Bronchus fibroblast of lung (primary cell): ENCODE measurements around a stretch of chr6.

GRCh38 chr6:11834969-11835680, 56.5 kb upstream of the ADTRP start:
- RAMPAGE, long total RNA = no peak

DNA sequence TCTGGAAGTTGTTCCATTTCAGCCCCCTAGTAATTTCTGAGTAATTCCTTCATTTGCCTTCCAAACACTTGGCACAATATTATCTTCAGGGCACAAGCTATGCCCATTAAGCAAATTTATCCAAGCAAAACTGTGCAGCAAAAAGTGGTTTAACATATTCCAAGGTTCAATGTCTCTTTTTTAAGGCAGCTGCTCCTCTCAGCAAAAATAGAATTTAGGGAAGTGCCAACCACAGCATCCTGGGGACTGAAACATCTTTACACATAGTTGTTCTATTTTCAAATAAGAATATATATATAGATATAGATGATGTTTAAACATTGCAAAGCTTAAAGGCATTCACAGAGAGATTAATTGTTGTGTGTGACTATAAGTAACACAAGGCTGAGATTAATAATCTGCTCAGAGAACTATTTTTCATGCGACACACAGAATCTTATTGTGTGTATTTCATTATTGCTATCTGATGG, 75.2 kb upstream of the ADTRP start:
- RAMPAGE, long total RNA = no peak

DNA sequence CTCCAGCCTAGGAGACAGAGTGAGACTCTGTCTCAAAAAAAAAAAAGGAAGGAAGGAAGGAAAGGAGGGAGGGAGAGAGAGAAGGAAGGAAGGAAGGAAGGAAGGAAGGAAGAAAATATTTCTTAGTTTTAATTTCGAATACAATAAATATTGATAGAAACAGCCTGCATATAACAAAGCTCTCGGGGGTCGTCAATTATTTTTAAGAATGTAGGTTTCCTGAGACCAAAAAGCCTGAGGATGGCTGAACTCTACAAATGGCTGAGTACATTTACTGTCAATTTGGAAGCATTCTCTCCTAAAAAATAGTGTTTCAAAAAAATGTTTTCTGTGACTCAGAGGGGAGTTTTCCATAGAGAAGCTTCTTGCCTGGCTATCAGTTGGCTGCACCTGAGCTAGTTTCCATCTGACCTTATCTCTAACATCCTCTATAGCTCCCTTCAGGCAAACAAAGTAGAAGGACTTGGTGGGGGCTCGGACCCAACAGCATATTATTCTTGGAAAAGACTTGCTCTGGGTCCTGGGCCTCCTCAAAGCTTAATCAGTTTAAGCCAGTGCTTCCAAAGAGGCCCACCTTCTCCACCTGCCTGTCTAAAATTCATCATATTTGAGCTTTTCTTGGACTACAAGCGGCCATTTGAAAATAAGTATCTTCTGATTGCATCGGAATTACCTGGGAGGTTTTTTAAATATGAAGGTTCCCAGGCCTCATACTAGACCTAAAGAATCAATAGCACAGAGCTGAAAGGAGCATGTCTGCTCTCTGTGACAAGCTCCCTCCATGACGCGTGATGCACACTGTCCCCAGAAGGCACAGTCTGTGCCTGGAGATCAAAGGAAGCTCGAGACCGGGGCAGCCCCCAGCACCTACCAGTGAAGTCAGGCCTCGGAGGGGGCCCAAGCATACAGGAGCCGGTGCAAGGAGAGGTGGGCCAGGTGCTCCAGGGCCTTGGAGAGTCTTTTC, 80.8 kb upstream of the HIVEP1 start:
- RAMPAGE, long total RNA = no peak

GRCh38 chr6:12007524-12008249, 4.4 kb upstream of the HIVEP1 start:
- RAMPAGE, long total RNA = no peak

GRCh38 chr6:12017228-12017992, 5.3 kb downstream of the HIVEP1 start:
- RAMPAGE, long total RNA = no peak

- RAMPAGE, long total RNA = no peak
Measured at GRCh38 chr6:12034077-12035068, 22.3 kb downstream of the HIVEP1 start.

DNA sequence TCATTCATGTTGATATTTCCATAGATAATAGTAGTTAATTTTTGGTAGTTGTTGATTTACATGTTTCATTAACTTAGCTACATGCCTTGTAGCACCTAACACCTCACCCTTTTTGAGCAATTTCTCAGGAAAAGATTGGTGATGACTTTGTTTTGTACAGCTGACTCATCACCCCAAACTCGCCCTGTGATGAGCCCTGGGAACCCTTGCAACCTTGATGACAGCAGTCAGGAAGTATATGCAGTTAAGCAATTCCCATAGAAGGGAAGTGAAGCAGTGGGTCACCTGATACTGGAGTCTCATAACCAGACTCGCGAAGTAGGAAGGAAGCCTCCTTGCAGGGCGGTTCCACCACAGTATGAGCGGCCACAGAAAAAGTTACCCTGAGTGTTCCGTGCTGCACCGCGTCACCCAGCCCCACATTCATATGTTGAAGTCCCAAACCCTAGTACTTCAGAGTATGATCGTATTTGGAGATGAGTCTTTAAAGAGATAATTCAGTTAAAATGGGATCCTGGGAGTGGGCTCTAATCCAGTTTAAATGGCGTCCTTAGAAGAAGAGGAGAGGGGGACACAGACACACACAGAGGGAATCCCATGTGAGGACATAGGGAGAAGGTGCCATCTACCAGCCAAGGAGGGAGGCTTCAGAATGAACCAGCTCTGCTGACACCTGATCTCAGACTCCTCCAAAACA, 81.9 kb upstream of the EDN1 start:
- RAMPAGE, long total RNA = no peak

GRCh38 chr6:12262091-12262857, 27.9 kb upstream of the EDN1 start:
- RAMPAGE, long total RNA = no peak

DNA sequence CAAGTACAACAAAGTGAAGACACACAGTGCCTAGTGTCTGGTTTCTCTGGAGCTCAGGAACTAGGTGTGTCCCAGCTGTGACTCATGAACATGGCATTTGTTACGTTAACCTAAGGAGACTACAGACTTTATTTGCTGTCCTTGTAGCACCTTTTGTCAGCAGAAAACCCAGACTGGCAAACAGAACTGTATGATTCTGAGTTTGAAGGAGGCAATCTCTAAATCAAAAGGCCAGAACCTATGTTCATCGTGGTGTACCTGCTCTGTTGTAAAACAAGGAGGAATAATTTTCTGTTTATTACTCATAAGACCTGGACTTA, 34.1 kb downstream of the EDN1 start:
- RAMPAGE, long total RNA = no peak

- RAMPAGE, long total RNA = no peak
Measured at GRCh38 chr6:12363568-12364199, 73.5 kb downstream of the EDN1 start.

DNA sequence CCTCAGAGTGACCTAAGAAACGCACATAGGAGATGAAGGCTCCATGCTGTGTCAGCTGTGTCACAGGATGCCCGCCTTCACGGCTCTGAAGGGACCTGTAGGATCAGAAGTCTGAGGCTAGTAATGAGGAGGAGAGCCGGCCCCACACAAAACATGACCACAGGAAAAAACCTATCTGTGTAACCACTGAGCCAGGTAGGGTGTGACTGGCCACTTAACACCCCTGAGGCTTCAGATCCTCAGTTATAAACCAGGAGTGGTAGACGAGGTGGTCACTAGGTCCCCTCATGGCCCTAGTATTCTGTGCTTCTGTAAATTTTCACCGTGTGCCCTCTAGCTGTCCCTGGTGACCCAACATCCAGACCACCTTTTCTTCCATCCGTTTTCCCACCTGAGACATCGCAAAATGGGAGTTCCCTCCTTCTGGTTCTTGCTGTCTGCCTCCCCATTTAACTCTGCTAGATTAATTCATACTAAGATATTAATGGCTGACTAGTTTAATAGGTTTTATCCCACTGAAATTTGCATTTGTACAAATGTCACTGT, 52.8 kb downstream of the TBC1D7 start:
- RAMPAGE, long total RNA = no peak

DNA sequence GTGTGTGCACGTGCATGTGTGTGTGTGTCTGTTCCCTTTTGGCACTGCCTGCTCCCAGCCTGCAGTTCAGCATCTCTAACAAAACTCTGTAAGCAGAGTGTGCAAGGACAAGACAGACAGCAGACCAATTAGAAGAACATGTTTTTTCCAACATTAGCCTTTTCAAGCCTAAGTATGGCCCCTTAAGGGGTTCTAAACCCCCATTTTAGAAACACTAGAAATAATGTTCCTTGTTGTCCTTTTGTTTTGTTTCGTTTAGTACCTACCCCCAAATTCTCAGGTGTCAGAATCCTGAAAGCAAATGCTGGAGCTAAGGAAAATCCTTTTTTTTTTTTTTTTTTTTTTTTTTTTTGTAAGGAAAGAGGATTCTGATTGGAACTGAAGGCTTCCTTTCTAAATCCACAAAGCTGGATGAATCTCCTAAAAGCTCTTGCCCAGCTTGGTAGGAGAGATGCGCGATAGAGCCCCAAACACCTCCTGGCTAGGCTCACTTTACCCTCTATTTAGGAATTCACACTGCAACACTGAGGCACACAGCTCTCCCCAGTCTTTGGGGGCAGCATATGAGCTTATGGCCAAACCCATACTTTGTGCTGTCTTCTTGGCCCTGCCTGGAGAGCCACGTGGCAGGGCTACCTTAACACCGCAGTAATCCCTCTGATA, 35.0 kb upstream of the TBC1D7 start:
- RAMPAGE, long total RNA = no peak

- RAMPAGE, long total RNA = no peak
Measured at GRCh38 chr6:13383447-13383900, 55.1 kb upstream of the TBC1D7 start.

- RAMPAGE, long total RNA = no peak
Measured at GRCh38 chr6:13452579-13453220, 34.7 kb downstream of the GFOD1 start.

DNA sequence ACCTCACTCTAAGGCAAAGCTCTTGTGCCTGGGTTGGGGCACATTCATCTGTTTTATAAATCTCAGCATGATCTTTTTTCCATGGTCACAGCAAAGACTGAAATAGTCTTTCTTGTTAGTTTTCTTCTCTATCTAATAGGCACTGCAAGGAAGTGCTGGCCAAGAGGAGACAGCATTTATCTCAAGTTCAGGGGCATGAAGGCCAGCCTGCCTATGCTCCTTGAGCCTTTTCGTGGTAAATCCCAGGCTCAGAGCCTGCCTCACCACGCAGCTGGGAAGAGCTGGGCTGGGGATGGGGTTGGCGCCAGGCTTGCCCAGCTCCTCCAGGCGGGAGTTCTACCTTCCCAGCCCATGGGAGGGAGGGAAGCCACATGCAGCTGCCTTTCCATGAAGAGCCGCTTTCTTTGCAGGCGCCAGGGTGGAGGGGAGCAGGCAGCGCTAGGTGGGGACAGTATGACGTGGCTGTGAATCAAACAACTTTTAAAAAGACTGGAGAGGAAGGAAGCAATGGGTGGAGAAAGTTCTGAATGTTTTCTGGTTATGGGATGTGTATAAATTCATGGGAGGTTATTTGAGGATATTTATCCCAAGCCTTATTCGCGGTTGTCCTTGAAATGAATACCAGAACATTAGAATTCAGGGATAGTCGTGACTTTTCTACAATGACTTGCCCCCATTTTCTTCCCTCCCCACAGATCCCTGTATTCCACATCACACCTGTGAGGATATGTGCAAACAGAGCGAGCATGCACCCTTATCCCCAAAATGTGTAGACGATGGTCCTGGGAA, 19.4 kb upstream of the SIRT5 start:
- RAMPAGE, long total RNA = no peak

GRCh38 chr6:13611738-13612419, 3.3 kb upstream of the NOL7 start:
- RAMPAGE, long total RNA = no peak

DNA sequence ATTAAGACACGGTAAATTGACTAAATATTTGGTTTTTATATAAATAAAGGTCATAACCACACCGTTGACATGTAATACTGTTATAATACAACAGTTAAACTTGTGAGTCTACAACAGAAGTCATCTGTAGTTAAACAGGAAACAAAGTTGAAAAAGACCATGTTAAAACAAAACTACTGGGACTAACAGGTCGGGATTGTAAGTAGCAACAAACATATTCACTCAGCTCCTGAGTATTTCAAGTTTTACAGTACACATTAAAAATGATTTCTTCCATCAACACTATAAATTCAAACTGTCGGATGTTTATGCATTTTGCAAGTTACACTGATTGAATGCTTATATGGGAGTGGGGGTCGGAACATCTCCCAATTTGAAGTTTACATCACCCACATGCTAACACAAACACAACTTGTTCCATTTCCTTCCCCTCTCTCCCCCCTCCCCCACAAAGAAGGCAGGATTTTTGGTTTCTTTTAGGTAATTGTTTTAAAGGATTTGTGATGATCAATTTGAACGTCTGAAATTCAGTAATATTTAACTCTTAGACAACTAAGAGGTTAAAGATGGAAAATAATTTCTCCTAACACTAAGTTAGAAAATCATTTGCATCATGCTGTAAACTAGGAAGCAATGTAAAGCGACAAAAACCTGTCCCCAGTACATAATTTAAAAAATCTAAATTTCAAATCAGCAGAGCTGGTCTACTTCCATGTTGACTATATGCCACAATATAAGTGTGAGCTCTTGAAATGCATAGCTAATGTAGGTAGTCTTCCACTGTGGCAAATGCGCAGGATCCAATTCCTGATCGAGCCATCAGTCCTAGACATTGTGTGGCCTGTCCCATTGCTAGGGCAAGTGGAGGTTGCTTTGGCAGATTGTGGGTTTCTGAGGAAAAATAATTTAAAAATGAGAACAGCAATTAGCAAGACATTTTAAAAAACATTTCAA, 6.7 kb downstream of the NOL7 start:
- RAMPAGE, long total RNA = no peak

DNA sequence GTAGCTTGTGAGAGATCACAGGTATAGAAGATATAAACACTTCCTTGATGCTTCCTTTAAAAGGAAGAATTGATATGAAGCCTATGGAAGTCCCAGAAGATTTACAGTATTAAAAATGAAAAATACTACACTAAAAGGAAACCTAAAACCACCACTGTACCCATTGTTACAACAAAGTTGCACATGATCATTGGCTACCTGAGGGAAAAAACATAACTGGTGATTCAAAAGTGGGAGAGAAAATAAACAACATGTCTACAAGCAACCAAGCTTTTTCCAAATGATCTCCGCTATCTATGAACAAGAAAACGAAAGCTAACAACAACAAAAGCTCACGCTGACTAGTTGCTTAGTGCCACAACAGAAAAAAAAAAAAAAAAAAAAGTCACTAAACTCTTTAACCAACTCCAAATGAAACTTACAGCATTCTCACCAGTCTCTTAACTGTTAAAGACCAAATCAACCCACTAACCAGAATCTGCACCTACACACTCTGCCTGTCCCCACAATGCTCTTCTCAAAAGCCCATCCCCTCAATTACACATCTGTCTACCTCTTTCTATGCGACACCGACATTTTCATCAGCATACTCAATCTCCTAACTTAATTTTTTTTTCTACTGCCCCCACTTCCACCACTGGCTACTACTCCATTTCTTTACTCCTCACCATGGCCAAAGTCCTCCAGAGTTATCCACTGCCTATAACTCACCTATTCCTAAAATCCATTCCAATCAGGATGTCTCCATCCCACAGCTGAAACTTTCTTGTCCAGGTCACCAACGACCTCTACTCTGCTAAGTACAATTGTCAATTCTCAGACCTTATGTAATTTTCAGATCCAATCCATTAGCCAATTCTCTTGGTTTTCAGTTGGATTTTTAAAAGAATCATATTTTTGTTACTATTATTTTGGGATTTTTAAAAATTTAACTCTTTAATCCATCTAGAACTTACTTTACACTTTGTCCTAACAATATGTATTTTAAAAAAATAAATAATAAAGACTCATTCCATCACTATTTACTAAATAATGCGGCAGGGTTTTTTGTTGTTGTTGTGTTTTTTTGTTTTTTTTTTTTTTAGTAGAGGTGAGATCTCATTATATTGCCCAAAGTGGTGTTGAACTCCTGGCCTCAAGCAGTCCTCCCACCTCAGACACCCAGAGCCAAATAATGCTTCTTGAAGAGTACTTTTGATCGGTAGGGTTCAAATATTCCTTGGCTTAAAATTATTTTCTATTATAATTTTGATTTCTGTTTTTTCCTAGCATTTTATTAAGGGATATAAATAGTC, 34.4 kb downstream of the NOL7 start:
- RAMPAGE, long total RNA = no peak

GRCh38 chr6:13873162-13873583, 51.6 kb upstream of the RNF182 start:
- RAMPAGE, long total RNA = no peak

- RAMPAGE, long total RNA = no peak
Measured at GRCh38 chr6:14091553-14091875, 26.1 kb upstream of the CD83 start.